Mesothelial cell of epicardium (in vitro differentiated cells): ENCODE measurements around a stretch of chr2.

- PRO-cap: no peak
Measured at GRCh38 chr2:215443168-215443627, 7.3 kb upstream of the FN1 start.

DNA sequence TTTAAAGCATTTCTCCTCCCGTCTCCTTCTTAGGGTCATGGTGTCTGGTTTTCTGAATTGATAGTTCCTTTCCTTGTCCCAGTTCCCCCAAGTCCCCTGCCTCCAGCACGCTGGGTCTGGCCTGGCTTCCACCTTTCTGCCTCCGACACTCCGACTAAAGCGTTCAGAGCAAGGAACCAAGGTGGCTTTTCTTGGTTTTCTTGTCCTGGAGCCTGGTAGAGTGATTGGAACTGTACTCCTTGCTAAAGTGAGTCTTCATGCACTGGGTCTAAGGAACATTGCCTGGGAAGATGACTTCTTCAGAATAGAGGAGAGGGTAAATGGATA is 109.1 kb downstream of the MREG start:
- PRO-cap: no peak

DNA sequence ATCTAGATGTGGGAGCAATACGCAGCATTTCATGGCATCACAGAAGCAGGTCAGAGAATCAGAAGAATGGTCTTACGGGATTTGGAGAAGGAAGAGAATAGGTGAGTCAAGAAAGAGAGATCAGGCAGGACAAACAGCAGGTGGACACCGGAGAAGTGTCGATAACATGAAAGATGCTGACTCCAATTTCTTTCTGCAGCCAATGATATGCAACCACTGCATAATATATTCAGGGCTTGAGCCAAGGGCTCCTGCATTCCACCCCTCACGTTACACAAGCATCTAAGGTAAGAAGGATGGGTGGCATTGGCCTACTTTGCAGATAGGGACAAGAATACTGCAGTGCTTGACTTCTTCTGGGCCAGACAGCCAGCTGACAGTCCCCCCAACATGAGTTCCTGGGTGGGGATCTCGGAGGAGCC is 13.5 kb downstream of the MREG start:
- PRO-cap: no peak

GRCh38 chr2:216057579-216058383 is 23.8 kb downstream of the PECR start:
- PRO-cap: no peak

GRCh38 chr2:216220671-216221064 is 111.5 kb downstream of the XRCC5 start:
- PRO-cap: no peak

GRCh38 chr2:216464370-216464734 is 34.3 kb upstream of the RPL37A start:
- PRO-cap: no peak

GRCh38 chr2:216545445-216545943 is 46.9 kb downstream of the RPL37A start:
- PRO-cap: no peak

- PRO-cap: no peak
Measured at GRCh38 chr2:216676079-216677036, 19.0 kb downstream of the IGFBP5 start.

DNA sequence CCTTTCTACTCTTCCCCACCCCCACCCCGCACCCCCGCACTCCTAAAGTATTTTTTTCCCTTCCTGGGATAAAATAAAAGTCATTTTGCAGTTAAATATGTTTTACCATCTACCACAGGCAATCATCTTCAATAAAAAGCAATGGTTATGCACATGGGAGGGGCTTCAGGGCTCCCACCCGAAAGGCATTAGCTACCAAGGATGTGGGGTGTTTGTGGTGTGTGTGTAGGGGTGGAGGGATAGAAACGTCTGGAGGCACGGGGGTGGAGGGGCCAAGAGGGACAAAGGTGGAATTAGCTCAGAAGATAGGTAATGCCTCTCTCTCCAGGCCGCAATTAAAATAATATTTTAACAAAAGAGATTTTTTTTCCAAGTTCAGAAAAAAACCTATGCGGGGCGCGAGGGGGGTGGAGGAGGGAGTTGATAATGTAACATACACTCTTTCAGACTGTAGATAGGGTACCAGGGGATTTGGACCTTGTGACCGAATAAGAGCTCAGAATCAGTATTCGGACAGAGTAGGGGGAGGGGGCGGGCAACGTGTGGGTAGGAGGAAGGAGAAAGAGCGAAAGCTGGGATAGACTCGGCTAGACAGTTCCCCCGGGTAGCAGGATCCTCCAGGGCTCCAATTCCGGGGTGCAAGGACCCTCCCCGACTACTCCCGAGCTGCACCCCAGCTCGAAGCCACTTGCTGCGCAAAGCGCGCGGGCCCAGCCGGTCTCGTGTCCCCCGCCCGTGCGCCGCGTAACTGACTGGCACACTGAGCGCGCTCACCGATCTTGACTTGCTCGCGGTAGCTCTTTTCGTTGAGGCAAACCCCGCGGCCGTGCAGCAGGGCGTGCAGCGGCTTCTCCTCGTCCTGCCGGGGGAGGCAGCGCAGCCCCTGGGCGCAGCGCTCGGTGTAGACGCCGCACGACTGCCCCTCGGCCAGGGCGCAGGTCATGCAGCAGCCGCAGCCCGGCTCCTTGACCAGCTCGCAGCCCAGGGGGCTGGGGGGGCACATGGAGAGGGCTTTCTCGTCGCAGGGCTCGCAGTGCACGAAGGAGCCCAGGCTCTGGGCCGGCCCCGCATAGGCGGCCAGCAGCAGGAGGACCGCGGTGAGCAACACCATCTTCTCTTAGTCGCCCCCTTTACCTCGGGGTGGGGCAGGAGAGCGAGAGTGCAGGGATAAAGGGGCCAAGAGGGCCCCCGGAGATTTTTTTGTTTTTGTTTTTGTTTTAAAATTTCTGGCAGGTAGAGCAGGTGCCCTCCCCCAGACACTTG is 1.3 kb downstream of the IGFBP5 start:
- PRO-cap: no peak

- PRO-cap: no peak
Measured at GRCh38 chr2:216697131-216697797, 1.9 kb upstream of the IGFBP5 start.

GRCh38 chr2:217105693-217106179 is 245.9 kb upstream of the TNP1 start:
- PRO-cap: no peak

DNA sequence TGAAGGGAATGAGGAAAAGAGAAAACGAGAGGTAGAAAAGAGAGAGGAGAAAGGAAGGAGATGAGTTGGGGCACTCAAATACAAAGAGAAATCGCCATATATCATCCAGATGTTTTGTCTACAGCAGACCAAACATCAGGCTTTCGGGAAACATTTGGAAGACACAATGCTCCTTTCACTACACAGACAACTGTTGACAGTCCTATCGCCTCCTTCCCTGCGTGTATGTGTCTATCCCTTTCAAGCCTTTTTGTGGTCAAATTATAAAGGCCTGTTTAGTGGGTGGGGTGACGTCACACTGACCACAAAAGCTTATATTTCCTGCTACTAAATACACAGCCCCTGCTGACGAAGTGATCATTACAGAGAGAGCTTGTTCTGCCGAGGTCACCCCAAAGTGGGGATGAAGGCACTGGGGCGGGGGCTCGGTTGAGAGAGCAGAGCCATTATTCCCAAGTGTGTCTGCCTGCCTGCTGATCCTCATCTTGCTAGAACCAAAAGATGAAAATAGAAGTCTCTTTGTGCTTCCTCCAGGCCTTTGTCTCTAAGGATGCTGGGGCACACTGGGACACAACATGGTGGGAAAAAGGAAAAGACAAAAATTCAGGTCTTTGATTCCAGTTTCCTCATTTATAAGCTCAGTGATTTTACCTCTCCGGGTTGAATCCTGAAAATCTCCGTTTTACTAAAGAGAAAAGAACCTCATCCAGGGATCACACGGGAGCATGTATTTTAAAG is 302.8 kb upstream of the TNP1 start:
- PRO-cap: no peak

- PRO-cap: no peak
Measured at GRCh38 chr2:217356673-217357217, 496.9 kb upstream of the TNP1 start.

GRCh38 chr2:217753784-217754287 is 249.0 kb downstream of the TNS1 start:
- PRO-cap: no peak

GRCh38 chr2:217801673-217802186 is 201.1 kb downstream of the TNS1 start:
- PRO-cap: no peak

DNA sequence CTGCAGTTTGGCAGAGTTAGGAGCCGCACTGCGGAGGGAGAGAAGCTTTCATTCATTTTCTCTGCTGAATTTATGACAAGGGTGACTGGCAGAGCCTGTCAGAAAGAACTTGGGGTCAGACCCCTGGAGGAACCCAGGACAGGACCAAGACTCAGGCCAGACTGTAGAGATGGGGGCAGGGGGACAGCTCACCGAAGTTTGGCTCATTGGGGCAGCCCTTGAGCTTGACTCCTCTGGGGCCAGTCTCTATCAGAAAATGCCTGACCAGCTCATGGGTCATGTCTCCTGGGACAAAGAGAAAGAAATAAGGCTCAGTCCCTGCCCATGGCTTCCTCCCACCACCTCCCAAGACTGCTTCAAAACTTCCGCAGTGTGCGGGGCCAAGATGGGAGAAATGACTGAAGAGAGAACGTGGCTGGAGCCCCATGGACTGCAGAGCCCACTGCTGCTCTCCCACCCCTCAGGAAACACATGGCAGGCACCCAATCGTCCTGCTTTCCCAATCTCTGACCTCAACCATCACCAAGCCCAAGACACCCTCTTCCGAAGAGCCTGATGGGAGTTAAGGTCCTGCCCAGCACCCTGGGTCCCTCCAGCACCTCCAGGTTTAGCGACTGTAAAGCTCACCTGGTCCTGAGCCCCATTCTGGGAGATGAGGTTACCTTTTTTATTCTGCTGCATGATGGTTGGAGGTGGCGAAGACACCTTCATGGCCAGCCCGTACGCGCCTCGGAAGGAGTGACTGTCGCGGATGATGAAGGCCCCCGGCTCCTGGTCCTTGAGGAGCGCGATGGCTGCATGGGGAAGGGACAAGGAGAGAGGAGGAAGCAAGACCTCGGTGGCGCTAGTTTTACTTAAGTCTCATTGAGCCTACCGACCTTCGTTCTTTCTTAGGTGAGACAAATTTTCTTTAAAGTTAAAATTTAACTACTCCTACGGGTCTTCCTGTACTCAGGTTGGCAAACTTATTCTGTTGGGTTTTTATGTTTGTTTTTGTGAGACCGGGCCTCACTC is 189.5 kb downstream of the TNS1 start:
- PRO-cap: no peak

DNA sequence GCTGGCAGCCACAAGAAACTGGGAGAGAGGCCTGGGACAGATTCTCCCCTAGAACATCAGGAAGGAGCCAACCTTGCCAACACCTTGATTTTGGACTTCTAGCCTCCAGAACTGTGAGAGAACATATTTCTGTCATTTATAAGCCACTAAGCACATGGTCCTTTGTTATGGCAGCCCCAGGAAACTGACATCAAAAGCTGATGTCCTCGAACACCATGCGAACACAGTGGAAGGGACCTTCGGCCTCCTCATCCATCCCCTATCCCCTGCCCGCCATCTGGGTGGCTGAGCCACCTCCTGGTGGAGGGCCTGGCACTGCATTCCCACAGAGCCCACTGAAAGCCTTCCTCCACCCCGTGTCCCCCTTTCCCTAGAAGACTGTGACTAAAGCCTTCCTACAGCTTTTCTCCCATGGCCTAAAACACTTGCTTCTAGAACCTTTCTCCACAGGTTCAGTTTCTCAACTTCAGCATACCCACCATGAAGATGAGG is 187.5 kb downstream of the TNS1 start:
- PRO-cap: no peak

DNA sequence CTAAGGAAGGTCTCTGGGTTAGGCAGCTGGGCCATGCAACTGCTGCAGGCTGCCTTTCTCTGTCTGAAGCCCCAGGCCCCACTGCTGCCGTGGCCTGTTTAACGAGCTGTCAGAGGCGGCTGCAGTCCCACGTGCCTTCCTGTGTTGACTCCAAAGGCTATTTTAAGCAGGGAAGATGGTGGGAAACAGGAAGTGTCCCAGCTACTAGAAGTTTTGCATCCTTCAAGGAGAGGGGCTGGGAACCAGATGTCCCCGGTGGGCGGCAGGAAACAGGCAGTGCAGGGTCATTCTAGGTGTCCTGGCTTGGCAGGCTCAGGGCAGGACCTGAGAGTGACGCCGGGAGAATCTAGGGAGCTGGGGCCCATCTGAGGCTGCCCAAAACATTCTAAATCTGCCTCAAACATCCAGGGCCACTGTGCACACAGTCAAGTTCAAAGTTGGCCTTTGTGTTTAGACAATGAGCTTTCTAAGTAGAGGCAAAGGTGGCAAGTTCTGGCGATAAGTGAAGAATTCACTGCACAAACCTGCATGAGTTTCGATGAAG is 186.2 kb downstream of the TNS1 start:
- PRO-cap: no peak

GRCh38 chr2:217836198-217837592 is 166.1 kb downstream of the TNS1 start:
- PRO-cap: unidirectional peak, minus-strand start at chr2:217836482

DNA sequence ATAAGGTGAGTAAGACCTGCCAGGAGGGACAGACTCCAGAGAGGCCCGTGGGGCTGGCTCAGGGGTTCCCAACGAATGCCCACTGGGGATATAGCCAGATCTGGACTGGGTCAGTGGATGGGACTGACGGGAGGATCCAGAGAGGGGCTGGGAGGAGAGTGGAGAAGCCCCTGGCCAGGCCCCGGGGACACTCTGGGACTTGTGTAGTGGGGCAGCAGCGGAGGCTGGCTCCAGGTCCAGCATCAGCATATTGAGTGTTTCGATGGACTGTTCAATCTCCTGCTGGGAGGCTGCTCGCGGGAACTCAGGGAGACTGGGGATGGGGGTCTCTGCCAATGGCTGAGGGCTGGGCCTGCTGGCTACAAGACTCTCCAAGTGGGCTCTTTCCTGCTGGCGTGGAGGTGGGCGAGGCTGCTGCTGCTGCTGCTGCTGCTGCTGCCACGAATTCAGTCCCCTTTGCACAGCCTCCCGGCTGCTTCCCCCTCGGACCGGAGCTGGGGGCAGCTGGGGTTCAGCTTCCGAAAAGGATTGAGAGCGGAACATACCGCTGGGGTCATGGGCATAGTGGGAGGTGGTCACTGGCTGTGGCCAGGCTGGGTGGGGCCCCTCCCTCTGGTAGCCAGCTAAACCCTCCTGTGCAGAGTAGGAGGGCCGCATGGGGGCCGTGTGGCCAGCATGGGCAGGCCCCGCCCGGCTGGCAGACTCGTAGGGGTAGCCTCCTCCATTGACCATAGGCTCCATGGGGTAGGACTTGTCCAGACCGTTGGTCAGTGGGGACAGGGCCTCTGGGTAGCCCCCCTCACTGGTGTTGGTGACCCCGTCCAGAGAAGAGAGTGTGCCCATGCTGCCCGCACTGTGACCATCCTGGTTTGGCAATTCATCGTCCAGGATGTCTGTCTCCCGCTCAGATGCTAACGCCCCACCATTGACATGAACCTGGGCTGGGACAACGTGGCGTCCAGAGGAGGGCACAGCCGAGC is 154.8 kb downstream of the TNS1 start:
- PRO-cap: no peak